SK-N-SH (cell line): ENCODE data around the genes ZP2 and MOSMO.

GRCh38 chr16:19168816-19169223 is 780 bp downstream of the SYT17 start:
- RRBS = 4% methylated on average over 8 of the region's 27 CpGs
CAGE:
- cytosol, long polyA plus RNA = no peak
- long polyA plus RNA = no peak
- nucleus, long polyA plus RNA = no peak

- RRBS = no CpG with 5 or more reads among the region's 11 CpGs
CAGE:
- cytosol, long polyA plus RNA = no peak
- long polyA plus RNA = no peak
- nucleus, long polyA plus RNA = no peak
Observed at GRCh38 chr16:19182337-19182926, 14.4 kb downstream of the SYT17 start.

GRCh38 chr16:19627498-19627981 is 72.0 kb downstream of the VPS35L start:
- RRBS = no CpG with 5 or more reads among the region's 7 CpGs
CAGE:
- cytosol, long polyA plus RNA = no peak
- long polyA plus RNA = no peak
- nucleus, long polyA plus RNA = no peak

DNA sequence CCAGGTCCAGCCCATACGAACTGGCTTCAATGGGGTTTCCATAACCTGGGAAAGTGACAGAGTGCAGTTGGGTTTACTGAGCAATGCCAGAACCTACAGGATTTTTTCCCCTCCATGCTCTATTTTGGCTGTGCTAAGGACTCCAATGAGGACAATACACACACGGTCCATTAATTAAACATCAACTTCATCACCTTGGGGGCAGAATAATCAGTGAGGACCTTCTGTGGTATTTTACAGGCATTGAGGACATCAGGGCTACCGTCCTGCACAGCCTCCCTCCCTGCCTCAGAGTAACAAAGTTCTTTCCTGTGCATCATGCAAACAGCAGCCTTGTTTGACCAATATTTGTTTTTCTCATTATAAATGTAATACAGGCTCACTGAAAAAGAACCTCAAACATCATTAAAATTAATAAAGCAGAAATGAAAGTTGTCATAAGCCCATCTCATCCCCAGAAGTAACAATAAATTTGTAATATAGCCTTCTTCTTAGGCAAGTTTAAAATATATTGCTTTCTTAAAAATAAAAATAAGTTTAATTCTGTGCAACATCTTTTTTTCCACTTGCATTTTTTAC is 3.0 kb downstream of the GP2 start:
- RRBS = no CpG with 5 or more reads among the region's 3 CpGs
CAGE:
- cytosol, long polyA plus RNA = no peak
- long polyA plus RNA = no peak
- nucleus, long polyA plus RNA = no peak

GRCh38 chr16:20410172-20410551 is 828 bp downstream of the ACSM5 start:
- RRBS = no CpG with 5 or more reads among the region's 5 CpGs
CAGE:
- cytosol, long polyA plus RNA = no peak
- long polyA plus RNA = no peak
- nucleus, long polyA plus RNA = no peak

- RRBS = no CpG with 5 or more reads among the region's 4 CpGs
CAGE:
- cytosol, long polyA plus RNA = no peak
- long polyA plus RNA = no peak
- nucleus, long polyA plus RNA = no peak
Observed at GRCh38 chr16:20734892-20735382, 6.7 kb downstream of the THUMPD1 start.

GRCh38 chr16:20740857-20741157 is 811 bp downstream of the THUMPD1 start:
- RRBS = no CpG with 5 or more reads among the region's 10 CpGs
CAGE:
- cytosol, long polyA plus RNA = no peak
- long polyA plus RNA = no peak
- nucleus, long polyA plus RNA = no peak

- RRBS = no CpG with 5 or more reads among the region's 4 CpGs
CAGE:
- cytosol, long polyA plus RNA = no peak
- long polyA plus RNA = no peak
- nucleus, long polyA plus RNA = no peak
Observed at GRCh38 chr16:20868810-20869377, 31.3 kb downstream of the DCUN1D3 start.

- RRBS = no CpG with 5 or more reads among the region's 3 CpGs
CAGE:
- cytosol, long polyA plus RNA = no peak
- long polyA plus RNA = no peak
- nucleus, long polyA plus RNA = no peak
Observed at GRCh38 chr16:20918714-20919271, 18.2 kb downstream of the LYRM1 start.

- RRBS = no CpG with 5 or more reads among the region's 9 CpGs
CAGE:
- cytosol, long polyA plus RNA = no peak
- long polyA plus RNA = no peak
- nucleus, long polyA plus RNA = no peak
Observed at GRCh38 chr16:21116237-21116551, 34.5 kb downstream of the DNAH3 start.

- RRBS = no CpG with 5 or more reads among the region's 6 CpGs
CAGE:
- cytosol, long polyA plus RNA = no peak
- long polyA plus RNA = no peak
- nucleus, long polyA plus RNA = no peak
Observed at GRCh38 chr16:21211378-21211742, at the start of gene ZP2. Gene ZP2 (minus strand): TSS chr16:21211574.

- RRBS = no CpG with 5 or more reads among the region's 18 CpGs
CAGE:
- cytosol, long polyA plus RNA = no peak
- long polyA plus RNA = no peak
- nucleus, long polyA plus RNA = no peak
Observed at GRCh38 chr16:21372143-21372845, 94.2 kb upstream of the CRYM start.

GRCh38 chr16:21404621-21405047 is 126.5 kb upstream of the CRYM start:
- RRBS = no CpG with 5 or more reads among the region's 18 CpGs
CAGE:
- cytosol, long polyA plus RNA = no peak
- long polyA plus RNA = no peak
- nucleus, long polyA plus RNA = no peak

- RRBS = no CpG with 5 or more reads among the region's 5 CpGs
CAGE:
- cytosol, long polyA plus RNA = no peak
- long polyA plus RNA = no peak
- nucleus, long polyA plus RNA = no peak
Observed at GRCh38 chr16:21543606-21543910, 55.8 kb upstream of the METTL9 start.

- RRBS = no CpG with 5 or more reads among the region's 1 CpG
CAGE:
- cytosol, long polyA plus RNA = no peak
- long polyA plus RNA = no peak
- nucleus, long polyA plus RNA = no peak
Observed at GRCh38 chr16:21610016-21610415, 10.6 kb downstream of the METTL9 start.

- RRBS = no CpG with 5 or more reads among the region's 3 CpGs
CAGE:
- cytosol, long polyA plus RNA = no peak
- long polyA plus RNA = no peak
- nucleus, long polyA plus RNA = no peak
Observed at GRCh38 chr16:21624703-21625289, 25.4 kb downstream of the METTL9 start.

DNA sequence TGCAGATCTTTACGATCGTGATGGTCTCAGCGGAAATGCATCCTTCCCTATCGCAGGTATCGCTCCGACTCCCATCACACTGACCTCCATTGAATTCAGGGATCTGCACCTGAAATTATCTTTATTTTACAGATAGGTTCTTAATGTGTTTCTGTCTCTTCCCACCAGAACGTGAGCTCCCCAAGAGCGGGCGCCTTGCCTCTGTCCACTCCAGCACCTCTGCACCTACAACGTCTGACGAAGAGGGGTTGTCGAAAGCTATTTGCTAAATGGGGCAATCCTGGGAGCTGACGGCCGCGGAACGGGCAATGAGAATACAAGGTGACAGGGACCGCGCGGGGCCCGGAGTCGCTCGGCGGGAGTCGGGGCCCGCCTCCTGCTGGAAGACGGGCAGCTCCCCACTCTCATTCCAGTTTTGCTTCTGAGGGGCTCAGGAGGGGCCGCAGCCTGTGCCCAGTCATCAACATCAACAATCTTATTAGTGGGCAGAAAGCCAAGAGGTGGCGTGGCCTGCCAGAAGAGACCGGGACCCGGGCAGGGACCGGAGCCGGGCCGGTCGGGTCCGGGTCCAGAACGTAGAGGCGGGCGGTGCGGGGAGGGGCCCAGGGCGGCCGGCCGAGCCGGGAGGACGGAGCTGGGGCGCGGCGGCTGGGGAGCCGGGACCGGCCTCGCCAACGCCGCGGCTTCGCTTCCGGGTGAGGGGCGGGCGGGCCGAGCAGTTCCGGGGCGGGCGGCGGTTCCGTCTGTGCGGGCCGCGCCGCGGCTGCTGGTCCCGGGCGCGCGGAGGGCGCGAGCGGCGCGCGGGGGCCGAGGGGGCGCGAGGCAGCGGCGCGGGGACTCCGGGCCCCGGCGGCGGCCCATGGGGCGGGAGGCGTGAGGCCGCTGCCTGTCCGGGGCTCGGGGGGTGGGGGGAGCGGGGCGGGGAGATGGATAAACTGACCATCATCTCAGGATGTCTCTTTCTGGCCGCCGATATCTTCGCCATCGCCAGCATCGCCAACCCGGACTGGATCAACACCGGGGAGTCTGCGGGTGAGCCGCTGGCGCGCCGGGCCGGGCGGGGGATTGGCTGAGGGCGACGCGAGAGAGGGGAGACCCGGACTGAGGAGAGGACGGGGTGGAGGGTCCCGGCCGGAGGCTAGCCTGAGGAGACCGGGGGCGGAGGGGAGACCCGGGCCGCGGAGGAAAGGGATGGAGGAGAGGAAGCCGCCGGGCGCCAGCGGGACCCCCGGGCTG is at the start of gene MOSMO:
Gene MOSMO (plus strand): TSS at position 736 of the 1,236 bp plus-strand sequence.
- RRBS = 1% methylated on average over 59 of the region's 126 CpGs
CAGE:
- cytosol, long polyA plus RNA = no peak
- long polyA plus RNA = no peak
- nucleus, long polyA plus RNA = no peak

- RRBS = no CpG with 5 or more reads among the region's 31 CpGs
CAGE:
- cytosol, long polyA plus RNA = no peak
- long polyA plus RNA = no peak
- nucleus, long polyA plus RNA = no peak
Observed at GRCh38 chr16:22266182-22266958, 30.8 kb upstream of the POLR3E start.

GRCh38 chr16:22285519-22286017 is 11.6 kb upstream of the POLR3E start:
- RRBS = no CpG with 5 or more reads among the region's 6 CpGs
CAGE:
- cytosol, long polyA plus RNA = no peak
- long polyA plus RNA = no peak
- nucleus, long polyA plus RNA = no peak

GRCh38 chr16:22357103-22357571 is 17.3 kb downstream of the CDR2 start:
- RRBS = no CpG with 5 or more reads among the region's 5 CpGs
CAGE:
- cytosol, long polyA plus RNA = no peak
- long polyA plus RNA = no peak
- nucleus, long polyA plus RNA = no peak